Frontal cortex (tissue), 2 donors: Measurements from ENCODE around the gene MCIDAS.

GRCh38 chr5:52702762-52703197, 84.9 kb upstream of the ITGA1 start:
- RAMPAGE, long total RNA, result no peak

GRCh38 chr5:52813874-52814077, 26.1 kb downstream of the ITGA1 start:
- RAMPAGE, long total RNA, result no peak

GRCh38 chr5:52849536-52849972, 61.8 kb downstream of the ITGA1 start:
- RAMPAGE, long total RNA, result no peak

- RAMPAGE, long total RNA, result no peak
These were observed 18.8 kb downstream of the MOCS2 start for GRCh38 chr5:53090575-53091345.

- RAMPAGE, long total RNA, result no peak
These were observed 58.4 kb upstream of the MOCS2 start for GRCh38 chr5:53167918-53168407.

DNA sequence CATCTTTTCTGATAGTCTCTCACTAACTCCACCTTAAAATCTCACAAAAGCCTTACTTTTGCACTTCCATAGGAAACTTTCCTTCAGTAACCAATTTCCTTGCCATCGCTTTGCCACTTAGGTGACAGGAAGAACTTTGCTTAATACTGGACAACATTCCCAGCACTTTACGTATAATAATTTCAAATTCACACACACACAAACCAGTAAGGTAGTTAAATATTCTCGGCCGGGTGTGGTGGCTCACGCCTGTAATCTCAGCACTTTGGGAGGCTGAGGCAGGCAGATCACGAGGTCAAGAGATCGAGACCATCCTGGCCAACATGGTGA, 306.4 kb downstream of the ARL15 start:
- RAMPAGE, long total RNA, result no peak

- RAMPAGE, long total RNA, result no peak
These were observed 132.2 kb downstream of the ARL15 start for GRCh38 chr5:54178125-54178710.

DNA sequence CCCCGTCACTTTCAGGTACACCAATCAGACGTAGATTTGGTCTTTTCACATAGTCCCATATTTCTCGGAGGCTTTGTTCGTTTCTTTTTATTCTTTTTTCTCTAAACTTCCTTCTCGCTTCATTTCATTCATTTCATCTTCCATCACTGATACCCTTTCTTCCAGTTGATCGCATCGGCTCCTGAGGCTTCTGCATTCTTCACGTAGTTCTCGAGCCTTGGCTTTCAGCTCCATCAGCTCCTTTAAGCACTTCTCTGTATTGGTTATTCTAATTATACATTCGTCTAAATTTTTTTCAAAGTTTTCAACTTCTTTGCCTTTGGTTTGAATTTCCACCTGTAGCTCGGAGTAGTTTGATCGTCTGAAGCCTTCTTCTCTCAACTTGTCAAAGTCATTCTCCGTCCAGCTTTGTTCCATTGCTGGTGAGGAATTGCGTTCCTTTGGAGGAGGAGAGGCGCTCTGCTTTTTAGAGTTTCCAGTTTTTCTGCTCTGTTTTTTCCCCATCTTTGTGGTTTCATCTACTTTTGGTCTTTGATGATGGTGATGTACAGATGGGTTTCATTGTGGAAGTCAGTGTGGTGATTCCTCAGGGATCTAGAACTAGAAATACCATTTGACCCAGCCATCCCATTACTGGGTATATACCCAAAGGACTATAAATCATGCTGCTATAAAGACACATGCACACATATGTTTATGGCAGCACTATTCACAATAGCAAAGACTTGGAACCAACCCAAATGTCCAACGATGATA, 42.1 kb downstream of the ARL15 start:
- RAMPAGE, long total RNA, result no peak

DNA sequence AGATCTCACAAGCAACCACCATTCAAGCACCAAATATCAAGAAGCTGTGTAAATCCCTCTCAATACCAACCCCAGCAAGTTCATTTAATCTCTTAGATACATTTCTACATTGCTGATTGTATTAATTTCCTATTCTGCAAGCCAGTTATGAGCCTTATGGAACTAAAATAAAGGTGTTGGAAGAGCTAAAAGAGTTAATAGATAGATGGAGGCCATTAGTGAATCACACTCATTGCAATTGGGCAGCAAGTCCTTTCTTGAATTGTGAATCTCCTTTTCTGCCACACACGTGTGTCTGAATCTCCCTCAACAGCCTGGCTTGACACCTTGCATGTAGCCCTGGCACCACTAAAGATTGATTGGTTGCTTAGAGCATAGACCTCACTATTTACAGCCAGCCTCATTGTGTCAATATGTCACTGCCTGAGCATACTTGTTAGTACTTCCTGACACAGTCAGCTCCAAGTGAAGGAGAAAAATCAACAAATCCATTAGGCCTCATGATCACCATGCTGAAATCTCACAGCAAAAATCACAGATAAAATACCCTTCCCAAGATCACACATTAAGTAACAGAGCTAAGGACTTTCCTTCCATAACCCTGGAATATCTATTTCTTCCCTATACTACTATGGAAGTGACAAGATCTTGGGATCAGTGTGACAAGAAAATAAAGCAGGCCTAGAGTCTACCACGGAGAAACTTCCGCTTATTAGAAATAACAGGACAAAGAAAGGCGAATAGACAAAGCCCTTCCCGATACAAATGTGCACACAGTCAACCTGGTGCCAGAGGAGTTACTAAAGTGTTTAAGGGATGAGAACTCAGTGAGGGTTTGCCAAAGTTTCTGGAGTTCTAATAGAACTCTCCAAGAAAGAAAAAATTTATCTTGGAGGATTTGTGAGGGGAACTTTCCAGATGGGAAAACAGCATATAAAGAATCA, 5.4 kb upstream of the ARL15 start:
- RAMPAGE, long total RNA, result no peak

DNA sequence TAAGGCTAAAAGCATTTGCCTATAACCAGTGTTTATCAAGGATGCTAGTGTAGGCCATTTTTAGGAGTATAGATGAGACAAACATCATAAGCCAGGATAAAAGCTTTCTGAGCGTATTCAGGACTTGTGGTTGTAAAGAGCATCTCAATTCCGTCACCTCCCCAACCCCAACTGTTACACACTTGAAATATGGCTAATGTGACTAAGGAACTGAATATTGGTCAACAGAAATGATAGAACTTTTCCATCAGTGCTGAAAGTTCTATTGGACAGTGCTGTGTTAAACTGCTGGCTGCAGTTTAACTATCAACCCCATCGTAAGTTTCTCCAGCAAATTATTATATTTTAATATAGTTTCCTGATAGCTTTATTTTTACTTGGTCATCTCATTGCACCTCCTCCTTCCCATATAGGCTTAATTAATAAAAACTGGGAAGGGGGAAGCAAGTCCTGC, 4.6 kb downstream of the SNX18 start:
- RAMPAGE, long total RNA, result no peak

DNA sequence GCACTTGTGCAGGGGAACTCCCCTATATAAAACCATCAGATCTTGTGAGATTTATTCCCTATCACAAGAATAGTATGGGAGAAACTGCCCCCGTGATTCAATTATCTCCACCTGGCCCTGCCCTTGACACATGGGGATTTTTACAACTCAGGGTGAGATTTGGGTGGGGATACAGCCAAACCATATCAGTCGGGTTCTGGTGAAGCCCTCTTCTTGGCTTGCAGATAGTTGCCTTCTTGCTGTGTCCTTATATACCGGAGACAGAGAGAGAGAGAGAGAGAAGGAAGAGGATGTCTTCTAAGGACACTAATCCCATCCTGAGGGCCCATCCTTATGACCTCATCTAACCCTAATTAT, 208.7 kb downstream of the ESM1 start:
- RAMPAGE, long total RNA, result no peak

GRCh38 chr5:55226255-55227514, at the start of gene MCIDAS:
Gene MCIDAS (minus strand): TSS chr5:55227315.
- RAMPAGE, long total RNA, result no peak

GRCh38 chr5:55232113-55233286, 908 bp downstream of the CCNO start:
- RAMPAGE, long total RNA, result no peak

GRCh38 chr5:55390392-55390997, 82.7 kb downstream of the MTREX start:
- RAMPAGE, long total RNA, result no peak

GRCh38 chr5:55423278-55423805, 111.4 kb downstream of the PLPP1 start:
- RAMPAGE, long total RNA, result no peak

DNA sequence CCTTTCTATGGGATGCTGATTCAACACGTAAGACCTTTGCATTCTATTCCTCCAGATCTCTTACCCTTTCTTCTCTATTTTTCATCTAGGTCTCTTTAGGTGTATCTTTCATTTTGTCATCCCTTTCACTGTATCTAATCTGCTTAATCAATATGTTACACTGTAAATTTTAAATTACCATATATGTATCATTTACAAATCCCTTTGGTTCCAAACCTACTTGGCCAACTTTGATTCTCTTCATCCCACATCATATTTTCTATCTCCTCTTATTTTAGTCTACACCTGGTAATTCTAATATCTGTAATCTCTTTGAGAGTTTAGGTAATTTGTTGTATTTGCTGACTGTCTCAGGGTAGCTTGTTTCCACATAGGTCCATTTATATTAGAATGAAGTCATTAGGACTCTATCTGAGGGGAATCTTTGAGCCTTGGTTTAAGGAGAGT, 88.5 kb downstream of the PLPP1 start:
- RAMPAGE, long total RNA, result no peak

- RAMPAGE, long total RNA, result no peak
These were observed 61.1 kb downstream of the PLPP1 start for GRCh38 chr5:55473636-55474101.

GRCh38 chr5:55535300-55535552, 462 bp upstream of the PLPP1 start:
- RAMPAGE, long total RNA, result no peak

DNA sequence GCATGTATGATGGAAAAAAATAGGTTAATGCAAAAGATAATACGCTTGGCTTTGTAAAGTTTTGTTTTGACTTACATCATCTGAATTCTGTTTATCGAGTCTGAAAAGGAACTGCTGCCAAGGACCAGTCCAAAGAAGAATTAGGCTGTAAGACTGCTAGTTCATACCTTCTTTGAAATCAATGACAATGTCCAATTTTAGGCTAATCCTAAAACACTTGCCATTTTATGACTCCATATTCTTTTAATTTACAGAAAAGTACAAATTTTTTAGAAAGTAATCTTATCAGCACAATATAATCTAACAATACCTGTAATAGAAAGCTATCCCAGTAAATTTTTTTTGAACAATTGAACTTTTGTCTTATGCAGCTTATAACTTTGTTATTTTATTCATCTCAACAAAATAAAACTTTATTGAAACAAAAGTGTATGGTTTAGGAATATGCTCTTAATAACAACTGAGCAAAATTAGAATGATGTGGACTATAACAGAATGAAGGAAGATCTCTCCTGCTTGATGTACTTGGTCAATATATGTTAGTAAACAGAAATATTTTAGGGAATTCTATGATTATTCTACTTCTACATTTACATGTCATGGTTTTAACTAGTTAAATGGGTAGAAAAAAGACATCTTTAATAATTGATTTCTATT, 57.2 kb downstream of the IL6ST start:
- RAMPAGE, long total RNA, result no peak

DNA sequence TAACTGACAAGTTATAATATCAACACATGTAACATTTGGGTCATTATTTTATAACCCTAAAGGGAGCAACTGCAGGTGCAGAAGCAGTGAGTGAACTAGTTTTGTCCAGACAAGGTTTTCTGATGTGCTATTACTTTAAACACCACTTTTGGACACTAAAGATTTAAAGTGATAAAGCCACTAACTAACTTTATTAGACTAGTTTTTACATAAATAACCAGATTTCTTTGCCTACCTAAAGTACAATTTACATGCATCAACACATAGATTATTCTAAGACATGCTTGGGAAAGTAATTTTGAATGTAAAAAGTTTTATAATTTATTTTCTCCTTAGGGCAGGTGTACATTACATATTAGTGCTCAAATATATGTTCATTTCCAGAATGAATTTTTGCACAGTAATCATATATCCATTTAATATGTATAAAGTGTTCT, 56.3 kb downstream of the IL6ST start:
- RAMPAGE, long total RNA, result no peak